Hematopoietic multipotent progenitor cell (in vitro differentiated cells): ENCODE measurements around a stretch of chr20.

- CAGE, long polyA plus RNA = no peak
These were observed 73.7 kb upstream of the SCP2D1 start for GRCh38 chr20:18739947-18740157.

DNA sequence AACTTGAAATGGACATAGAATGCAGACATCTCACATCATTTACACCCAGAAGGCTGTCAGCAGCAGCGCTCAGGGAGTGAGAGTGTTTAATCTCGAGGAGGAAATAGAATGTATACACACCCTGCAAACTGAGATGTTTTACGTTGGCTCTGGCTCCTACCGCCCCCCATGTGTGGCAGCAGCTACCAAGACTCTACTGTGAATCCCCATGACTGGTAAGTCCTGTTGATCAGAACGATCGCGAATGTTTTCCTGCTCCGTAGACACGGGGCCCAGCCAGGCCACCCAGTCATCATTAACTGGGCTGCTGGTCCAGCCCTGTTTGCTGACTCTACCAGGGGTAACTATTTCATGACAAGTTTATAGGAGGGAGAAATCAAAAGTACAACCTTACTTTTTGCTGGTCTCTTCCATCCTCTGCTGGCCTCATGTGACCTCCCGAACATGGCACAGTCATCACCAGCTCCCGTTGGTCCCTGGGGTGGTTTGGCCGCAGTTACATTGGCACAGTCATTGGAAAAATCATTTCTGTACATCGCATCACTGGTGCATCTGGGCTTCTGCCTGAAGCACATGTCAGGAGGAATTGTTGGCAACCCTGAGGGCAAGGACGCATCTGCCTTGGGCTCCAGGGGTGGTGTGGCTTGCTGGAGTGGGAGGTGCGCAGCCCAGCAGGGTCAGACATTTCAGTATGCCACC lies 163.1 kb upstream of the SLC24A3 start:
- CAGE, long polyA plus RNA = no peak

GRCh38 chr20:19210447-19210802 lies 2.0 kb upstream of the SLC24A3 start:
- CAGE, long polyA plus RNA = no peak

GRCh38 chr20:19328352-19329194 lies 116.1 kb downstream of the SLC24A3 start:
- CAGE, long polyA plus RNA = no peak

- CAGE, long polyA plus RNA = no peak
These were observed 120.7 kb downstream of the SLC24A3 start for GRCh38 chr20:19332875-19333777.

DNA sequence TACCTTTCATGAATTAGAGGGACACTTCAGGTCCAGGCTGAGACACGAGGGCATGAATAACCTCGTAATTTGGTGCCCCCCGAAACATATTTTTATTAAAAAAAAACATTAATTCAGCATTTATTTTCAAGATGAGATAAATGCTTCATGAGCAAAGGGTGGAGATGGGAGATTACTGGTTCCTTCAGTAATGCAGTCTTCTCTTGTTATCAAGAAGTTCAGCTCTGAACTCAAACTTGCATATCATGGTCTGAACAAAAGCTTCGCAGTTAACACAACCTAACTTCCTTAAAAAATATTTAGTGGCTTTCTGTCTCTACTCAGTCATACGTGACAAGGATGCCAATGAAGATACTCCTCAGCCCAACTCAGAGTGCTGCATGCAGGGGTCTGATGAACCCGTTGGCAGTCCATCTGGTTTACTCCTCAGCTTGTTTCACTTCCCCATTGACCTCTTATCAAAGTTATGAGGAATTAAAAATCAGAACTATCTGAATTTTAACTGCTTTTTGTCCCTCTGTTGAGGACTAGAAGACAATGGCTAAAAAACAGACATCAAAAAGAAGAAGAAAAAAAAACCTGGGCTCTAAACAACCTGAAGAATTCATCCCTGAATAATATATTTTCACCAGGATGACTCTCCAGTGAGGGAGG lies 56.7 kb upstream of the RIN2 start:
- CAGE, long polyA plus RNA = no peak

DNA sequence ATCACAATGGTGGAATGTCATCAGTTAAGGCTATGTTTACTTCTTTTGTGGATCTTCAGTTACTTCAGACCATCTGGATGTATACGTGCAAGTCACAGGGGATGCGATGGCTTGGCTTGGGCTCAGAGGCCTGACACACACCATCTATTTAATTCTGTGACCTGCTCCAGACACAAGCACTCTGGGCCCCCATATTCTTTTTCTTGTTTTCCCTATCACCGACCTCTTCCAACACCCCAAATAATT lies 1.5 kb upstream of the RIN2 start:
- CAGE, long polyA plus RNA = no peak

DNA sequence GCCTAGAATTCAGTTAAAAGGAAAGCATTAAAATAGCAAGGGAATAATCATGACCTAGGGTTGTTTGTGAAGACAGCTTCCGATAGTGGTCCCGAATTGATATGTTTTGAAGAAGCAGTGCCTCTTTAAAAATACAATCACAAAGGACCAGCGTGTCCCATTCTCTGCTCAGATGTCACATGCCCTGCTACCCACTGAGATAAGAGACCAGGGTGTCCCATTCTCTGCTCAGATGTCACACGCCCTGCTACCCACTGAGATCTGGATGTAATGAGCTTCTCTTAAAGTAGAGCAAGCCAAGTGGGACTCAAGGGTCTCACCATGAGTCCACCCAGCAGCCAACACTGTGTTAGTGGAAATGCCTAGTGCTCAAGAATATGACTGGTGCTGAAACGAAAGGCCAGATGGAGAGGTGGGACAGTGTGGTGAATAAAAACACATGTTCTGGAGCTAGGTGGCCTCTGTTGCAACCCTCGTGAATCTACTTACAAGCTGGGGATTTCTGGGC lies 22.2 kb downstream of the RIN2 start:
- CAGE, long polyA plus RNA = no peak

GRCh38 chr20:19880071-19880926 lies 122.2 kb downstream of the RIN2 start:
- CAGE, long polyA plus RNA = no peak

DNA sequence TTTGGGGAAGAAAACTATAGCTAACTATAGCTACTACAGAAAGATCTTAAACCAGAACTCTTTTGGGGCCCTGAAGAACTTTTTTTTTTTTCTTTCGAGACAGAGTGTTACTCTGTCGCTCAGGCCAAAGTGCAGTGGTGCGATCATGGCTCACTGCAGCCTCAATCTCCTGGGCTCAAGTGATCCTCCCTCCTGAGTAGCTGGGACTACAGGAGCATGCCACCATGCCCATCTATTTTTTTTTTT lies 128.8 kb downstream of the RIN2 start:
- CAGE, long polyA plus RNA = no peak

GRCh38 chr20:19940607-19941730 lies 76.2 kb upstream of the NAA20 start:
- CAGE, long polyA plus RNA = no peak

- CAGE, long polyA plus RNA = no peak
These were observed 39.7 kb upstream of the NAA20 start for GRCh38 chr20:19977430-19977879.

- CAGE, long polyA plus RNA = no peak
These were observed 20.3 kb upstream of the NAA20 start for GRCh38 chr20:19996758-19997327.

DNA sequence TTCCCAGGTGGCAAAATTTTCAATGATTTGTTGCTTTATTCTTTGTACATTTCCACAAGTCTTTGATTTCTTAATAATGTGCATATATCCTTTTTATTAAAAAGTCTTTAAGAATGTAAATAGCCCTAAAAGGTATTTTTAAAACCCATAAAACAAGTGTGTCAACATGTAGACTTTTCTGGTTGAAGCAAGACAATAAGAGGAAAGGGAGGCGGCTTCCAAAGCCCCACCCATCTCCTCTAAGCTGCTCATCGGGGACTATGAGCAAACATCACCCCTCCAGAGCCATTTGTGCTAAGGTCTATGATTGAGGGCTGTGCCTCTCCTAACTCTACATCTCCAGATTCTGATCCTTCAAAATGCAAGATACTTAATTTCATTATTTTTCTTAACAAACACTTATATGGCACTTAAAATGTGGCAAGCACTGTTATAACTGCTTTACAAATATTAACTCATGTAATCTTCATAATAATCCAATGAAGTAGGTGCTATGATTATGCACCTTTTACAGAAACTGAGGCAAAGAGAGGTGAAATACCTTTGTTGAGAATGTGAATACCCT lies 2.5 kb upstream of the NAA20 start:
- CAGE, long polyA plus RNA = no peak

- CAGE, long polyA plus RNA = no peak
These were observed 1.9 kb downstream of the NAA20 start for GRCh38 chr20:20018938-20019591.

- CAGE, long polyA plus RNA = no peak
These were observed 85.9 kb downstream of the CFAP61 start for GRCh38 chr20:20138165-20138772.

DNA sequence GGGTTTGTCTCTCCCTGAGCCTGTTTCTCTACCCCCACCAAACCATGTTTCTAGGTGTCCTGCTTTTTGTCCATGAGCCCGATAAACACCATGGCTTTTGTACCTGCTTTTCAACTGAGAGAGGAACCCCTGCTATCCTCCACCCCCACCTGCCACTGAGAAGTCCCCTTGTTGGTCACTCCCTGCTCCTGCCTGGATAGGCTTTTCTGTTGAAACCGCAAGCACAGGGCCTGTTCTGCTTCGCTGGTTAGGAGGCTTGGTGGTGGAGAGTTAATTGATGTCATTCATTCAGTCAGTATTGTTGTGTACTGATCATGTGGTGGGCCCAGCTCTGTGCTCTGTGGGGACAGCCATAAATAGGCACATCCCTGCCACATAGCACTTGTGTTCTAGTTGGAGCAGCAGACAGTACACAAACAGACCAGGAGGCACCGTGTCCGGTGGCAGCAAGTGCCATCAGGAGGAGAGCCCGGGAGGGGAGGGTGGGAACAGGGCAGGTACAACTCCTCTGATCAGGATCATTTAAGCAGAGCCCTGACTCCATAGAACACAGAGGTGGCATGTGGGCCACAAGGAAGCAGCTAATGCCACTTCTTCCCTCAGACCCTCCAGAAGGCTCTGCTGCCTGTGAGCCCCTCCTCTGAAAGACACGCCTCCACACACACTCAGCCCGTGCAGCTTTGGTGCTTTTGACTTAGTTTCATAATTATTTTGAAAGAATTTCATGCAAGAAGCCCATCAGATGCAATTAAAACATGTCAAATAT lies 155.2 kb upstream of the INSM1 start:
- CAGE, long polyA plus RNA = no peak

DNA sequence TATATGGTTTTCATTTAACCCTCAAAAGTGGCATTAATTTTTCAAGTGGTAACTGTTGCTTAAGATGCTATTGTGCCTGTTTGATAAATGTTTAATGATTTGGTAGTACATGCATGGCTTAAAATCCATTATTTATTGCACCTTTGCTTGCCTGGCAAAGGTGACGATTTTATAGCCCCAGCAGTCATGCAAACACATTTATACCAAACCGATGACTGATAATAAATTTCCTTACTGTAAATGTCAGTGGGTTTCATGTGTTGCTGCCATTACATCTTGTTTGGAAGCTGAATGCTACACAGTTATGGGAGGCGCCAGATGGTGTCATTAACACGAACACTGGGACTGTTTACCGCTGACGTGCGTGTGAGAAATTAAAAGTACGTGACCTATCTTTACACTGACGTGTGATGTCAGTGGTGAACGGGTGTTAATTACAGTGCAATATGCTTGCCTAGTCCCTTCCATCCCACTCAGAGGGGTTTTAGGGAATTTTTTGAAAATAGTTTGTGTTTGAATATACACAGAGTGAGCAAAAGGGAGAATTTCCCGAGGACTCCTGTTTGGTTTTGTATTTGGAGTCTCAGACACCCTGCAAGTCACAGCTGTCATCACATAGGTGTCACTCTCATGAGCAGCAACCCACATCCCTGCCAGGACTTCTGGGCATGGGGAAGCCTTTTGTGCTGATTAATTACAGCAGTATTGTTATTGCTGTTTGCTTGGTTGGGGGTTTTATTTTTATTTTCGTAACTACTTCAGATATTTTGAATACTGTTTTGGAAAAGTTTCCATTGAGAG lies 151.8 kb upstream of the INSM1 start:
- CAGE, long polyA plus RNA = no peak

DNA sequence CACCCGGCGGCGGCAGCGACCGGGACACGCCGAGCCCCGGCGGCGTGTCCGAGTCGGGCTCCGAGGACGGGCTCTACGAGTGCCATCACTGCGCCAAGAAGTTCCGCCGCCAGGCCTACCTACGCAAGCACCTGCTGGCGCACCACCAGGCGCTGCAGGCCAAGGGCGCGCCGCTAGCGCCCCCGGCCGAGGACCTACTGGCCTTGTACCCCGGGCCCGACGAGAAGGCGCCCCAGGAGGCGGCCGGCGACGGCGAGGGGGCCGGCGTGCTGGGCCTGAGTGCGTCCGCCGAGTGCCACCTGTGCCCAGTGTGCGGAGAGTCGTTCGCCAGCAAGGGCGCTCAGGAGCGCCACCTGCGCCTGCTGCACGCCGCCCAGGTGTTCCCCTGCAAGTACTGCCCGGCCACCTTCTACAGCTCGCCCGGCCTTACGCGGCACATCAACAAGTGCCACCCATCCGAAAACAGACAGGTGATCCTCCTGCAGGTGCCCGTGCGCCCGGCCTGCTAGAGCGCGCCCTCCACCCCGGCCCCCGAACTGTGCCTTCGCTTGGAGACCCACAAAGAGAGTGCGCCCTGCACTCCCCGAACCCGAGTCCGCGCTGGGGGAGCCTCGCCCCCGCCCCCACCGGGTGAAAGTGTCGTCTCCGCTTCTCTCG lies 1.5 kb downstream of the INSM1 start:
- CAGE, long polyA plus RNA = no peak

- CAGE, long polyA plus RNA = no peak
These were observed 84.4 kb downstream of the INSM1 start for GRCh38 chr20:20452058-20452861.